AG09309 (cell line): ENCODE data around the genes DPEP2NB, DUS2, NFATC3 and CDH1.

DNA sequence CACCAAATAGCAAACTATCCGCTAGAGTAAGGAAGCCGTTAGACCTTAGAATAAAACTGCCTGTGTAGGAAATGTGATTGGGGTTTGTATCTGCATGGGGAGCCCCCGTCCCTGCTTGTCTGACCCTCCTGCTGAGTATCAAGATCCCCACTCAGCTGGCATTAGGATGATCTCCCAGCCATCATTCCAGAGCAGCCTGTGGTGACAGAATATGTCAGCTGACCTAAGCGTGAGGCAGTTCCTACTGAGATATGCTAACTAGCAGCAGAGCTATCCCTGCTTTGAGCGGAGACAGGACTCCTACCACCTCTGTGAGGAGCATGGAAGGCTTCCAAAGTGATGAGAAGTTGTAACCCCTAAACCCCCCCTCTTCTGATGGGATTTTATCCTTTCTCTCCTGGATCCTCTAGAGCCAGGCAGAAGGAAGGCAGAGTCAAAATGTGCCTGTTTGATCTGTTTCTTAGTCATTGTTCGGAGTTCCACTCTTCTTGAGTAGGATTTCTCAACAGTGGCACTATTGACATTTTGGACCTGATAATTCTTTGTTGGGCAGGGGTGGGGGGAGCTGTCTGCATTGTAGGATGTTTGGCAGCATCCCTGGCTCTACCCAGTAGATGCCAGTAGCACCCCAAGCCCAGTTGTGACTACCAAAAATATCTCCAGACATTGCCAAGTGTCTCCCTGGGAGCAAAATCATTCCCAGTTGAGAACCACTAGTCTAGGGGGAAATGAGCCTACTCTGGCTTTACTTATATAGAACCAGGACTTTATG lies 888 bp upstream of the GFOD2 start:
- RRBS: no CpG with 5 or more reads among the region's 6 CpGs

DNA sequence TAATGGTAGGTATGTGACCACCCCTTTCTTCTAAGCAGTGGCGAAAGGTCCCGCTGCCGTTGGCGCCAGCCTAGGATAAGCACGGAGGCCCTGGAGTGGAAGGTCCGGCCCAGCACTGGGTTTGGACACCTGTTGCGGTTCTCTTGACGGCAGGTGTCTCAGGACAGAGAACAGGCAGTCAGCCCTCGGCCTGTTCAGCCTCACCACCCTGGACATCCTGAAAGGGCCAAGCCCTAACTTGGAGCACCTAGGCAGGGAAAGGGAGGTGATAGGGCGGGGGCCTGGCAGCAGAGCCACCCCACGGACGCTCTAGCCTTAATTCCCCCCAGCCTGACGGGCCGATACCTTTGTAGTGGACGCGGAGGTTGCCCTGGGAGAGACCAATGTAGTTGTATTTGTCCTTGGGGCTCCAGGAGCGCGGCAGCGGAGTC lies 388 bp downstream of the RANBP10 start:
- RRBS: no CpG with 5 or more reads among the region's 19 CpGs

DNA sequence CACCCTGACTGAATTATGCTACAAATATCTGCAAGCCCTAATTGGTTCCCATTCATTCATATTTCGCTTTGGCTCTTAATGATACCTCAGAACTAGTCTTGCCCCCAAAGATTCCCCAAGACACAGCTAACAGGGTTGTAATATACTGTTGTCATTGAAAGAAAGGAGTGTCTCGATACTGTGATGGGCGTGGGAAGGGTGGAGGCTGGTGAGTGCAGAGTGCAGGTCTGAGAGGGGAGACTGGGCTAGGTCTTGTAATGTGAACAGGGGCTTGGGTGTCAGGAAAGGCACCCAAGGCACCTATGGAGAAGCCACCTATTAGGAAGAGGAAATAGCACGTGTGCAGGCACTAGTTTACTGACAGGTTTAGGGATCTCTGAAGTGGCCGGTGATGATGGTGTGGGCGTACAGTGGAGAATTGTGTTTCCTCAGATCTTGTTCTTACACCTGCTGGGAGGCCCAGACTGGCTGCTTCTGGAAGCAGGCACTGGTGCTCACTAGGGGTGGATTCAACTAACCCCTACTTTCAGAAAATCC lies 1.1 kb downstream of the EDC4 start:
- RRBS: no CpG with 5 or more reads among the region's 6 CpGs

- RRBS: 93% methylated on average over 2 of the region's 18 CpGs
Observed at GRCh38 chr16:67951689-67952503, 8.0 kb upstream of the LCAT start.

GRCh38 chr16:67958400-67959289 lies 9.8 kb downstream of the SLC12A4 start:
- RRBS: no CpG with 5 or more reads among the region's 9 CpGs

DNA sequence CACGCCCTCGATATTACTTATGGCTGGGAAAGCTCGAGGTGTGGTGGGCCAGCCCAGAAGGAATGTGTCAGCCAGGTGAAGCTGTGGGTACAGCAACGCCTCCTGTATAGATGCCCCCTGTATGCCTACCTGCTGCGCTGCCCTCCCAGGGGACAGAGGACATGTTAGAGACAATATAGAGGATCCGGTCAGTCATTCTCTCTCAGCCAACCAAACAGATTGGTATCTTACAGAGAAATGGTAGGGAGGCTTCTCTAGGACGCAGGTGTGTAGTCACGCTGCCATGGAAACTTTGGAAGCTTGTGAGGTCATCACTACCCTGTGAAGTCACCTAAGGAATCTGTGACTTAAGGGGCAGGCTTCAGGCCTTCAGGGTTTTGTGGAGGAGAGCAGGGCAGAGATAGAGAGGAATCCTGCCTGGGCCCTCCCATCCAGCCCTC lies at the start of gene DPEP2NB:
Gene DPEP2NB (minus strand): TSS at position 337 of the 440 bp plus-strand sequence.
- RRBS: no CpG with 5 or more reads among the region's 8 CpGs

- RRBS: no CpG with 5 or more reads among the region's 13 CpGs
Observed at GRCh38 chr16:68021180-68021812, 1.7 kb downstream of the DDX28 start.

GRCh38 chr16:68023069-68023791 lies at the start of gene DUS2:
Gene DUS2, plus strand, starts transcription at chr16:68023284.
- RRBS: under 1% methylated on average over 11 of the region's 49 CpGs

DNA sequence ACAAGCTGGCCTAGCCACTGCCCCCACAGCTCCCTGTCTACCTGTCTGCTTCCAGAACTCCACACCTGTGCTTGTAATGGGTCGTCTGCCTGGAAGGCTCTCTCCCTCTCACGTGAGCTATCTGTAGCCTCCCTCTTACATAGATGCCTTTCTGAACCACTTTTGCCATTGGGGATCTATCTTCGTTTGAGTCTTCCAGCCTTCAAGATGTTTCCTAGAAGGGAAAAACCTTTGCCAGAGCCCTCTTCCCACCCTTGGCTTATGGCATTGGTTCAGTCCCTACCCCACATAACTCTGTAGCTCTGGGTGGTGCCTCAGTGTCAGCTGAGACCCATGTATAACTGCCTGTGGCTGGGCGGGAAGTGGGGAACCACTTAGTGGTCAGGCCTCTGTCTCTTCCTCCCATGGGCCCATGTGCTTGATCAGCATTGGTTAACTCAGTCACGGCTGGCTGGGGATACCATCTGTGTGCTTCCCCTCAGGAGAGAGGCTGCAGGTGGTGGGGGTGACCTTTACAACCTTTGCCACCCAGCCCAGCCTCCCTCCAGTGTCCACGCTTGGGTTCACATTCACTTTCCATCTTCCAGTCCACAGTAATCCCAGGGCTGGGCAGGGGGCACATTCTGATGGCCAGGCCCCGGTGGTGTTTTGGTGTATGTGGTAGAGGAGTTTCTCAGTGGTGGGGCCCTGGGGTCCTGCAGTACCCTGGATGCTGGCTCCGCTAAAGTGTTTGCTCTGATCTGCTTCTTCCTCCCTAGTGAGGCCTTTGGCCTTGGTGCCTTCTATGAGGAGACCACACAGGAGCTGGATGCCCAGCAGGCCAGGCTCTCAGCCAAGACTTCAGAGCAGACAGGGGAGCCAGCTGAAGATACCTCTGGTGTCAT lies 10.3 kb upstream of the NFATC3 start:
- RRBS: no CpG with 5 or more reads among the region's 8 CpGs

DNA sequence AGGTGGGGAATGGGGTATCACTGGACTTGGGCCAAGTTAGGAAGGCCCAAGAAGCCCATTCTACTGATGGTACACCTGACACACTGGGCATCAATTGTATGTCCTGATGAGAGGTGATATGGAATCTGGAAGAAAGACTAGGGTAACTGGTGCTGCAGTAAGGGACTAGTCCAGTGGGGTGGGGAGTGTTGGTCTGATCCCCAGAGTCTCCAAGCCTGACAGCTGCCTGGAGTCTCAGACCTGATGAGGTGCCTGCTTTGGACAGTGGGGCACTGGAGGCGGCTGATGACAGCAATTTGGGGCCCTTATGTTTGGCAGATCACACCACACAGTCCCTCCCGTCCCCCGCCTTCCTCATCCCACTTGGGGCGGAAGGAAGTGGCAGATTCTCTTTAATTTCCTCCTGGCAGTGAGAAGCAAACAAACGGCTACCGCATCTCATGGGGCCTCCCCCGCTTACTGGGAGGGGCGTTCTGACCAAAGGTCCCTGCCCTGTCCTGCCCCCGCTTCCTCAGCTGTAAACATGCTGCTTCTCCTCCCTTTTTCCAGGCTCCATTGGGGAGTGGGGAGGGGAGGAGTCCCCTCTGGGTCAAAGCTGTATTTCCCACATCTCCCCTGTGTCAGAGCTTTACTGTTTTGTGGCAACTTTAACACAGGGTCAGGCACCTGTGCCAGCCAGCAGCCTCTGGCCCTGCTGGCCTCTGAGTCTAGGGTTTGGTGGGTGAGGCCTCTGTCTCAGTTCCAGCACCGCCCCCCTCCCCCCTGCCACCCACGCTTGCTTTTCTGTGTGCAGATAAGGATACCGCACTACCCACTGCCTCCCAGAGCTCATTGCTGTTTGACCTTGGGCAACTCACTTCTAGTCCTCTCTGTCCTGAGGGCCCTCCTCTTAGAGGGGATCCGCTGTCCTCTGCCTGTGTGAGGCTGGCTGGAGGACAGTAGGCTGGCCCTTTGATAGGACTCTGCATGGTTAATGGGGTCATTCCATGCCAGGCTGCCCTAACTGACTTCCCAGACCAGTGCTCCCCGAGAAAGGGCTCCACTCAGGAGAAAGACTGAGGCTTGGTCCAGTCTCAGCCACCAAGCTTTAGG lies 5.4 kb upstream of the NFATC3 start:
- RRBS: no CpG with 5 or more reads among the region's 14 CpGs

DNA sequence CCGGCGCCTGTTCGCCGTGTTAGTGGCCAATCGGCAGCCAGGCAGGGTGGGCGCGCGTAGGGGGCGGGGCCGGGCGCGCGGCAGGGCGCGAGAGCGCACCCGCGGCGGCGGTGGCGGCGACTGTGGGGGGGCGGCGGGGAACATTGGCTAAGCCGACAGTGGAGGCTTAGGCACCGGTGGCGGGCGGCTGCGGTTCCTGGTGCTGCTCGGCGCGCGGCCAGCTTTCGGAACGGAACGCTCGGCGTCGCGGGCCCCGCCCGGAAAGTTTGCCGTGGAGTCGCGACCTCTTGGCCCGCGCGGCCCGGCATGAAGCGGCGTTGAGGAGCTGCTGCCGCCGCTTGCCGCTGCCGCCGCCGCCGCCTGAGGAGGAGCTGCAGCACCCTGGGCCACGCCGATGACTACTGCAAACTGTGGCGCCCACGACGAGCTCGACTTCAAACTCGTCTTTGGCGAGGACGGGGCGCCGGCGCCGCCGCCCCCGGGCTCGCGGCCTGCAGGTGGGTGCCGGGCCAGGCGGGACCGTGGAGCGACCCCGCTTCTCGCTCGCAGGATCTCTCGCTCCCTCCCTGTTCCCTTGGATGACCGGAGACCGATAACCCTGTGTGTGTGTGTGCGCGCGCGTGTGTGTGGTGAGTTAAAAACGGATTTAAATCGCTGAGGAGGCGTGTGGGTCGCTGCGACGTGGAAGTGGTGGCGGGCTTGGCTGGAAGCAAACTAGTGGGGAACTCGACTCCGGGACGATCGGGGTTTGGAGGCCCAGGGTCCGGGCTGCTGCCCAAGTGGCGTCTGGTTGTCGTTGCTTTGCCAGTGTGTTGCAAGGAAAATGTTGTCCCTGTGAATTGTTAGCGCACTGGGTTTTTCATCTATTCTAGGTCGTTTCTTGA lies at the start of gene NFATC3:
Gene NFATC3 (plus strand): TSS at position 83 of the 884 bp plus-strand sequence.
- RRBS: under 1% methylated on average over 47 of the region's 105 CpGs

DNA sequence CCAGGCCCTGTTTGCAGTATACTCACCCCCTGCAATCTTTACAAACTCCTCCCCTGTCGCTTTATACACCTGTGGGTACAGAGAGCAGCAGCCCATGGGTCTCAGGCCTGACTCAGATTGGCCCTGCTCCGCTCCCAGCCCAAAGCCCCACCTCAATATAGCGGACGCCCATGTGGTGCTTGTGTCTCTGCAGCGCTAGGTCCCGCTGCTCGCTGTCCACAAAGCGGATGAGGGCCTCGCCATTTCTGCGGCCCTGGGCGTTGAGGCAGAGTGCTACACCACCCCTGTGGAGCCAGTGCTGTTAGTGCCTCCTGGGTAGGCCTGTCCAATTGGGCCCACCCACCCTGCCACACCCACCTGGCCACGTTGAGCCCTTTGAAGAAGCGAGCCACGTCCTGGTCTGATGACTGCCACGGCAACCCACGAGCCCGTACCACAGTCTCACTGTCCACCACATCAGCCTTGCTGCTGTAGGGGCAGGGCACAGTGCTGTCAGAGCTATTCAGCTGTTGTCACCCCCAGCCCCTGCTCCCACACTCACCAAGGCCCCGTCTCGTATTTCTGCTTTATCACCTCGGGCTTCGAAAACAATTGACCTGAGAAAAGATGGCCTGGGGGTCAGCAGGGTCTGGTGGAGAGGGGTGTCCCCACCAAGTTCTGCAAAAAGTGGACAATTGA lies 3.6 kb downstream of the ESRP2 start:
- RRBS: no CpG with 5 or more reads among the region's 21 CpGs

DNA sequence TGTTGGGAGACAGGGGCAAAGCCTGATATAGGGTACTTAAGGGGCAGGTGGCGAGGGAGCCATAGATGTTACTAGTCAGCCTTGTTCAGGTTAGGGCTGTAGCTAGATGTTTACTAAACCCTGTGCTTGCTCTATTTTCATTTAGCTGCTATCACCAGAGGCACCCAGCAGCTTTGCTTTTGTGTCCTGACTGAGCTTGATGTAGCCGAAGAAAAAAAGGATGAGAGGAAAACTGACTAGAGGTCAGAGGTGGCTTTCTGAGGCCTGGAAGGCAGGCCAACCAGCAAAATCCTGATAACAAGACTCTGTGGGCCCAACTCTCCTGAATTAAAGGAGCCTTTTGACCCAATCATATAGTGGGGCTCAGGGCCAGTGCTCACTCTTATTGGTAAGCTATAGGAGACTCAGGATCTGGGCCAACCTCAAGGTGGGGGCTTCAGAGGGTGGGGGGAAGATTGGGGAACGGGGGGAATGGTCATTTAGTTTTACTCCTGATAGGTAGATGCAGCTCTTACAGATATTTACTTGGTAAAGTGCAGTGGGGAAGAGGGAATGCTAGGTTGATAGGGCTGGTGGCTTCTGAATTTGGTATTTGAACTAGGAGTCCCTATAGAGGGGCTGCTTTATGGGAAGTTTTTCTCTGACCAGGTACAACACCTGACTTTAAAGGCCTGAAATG lies 13.5 kb downstream of the SLC7A6OS start:
- RRBS: no CpG with 5 or more reads among the region's 3 CpGs

GRCh38 chr16:68351806-68352657 lies 41.2 kb downstream of the PRMT7 start:
- RRBS: no CpG with 5 or more reads among the region's 20 CpGs

GRCh38 chr16:68360923-68361763 lies 50.3 kb downstream of the PRMT7 start:
- RRBS: 55% methylated on average over 11 of the region's 30 CpGs

GRCh38 chr16:68470387-68471152 lies 22.3 kb upstream of the SMPD3 start:
- RRBS: no CpG with 5 or more reads among the region's 12 CpGs

- RRBS: no CpG with 5 or more reads among the region's 14 CpGs
Observed at GRCh38 chr16:68658250-68659119, 13.4 kb downstream of the CDH3 start.

- RRBS: no CpG with 5 or more reads among the region's 6 CpGs
Observed at GRCh38 chr16:68724684-68725320, 12.3 kb upstream of the CDH1 start.

- RRBS: 9% methylated on average over 18 of the region's 44 CpGs
Observed at GRCh38 chr16:68737039-68737535, at the start of gene CDH1. Gene CDH1, plus strand, starts transcription at chr16:68737292.